ENCODE data around the genes TSPOAP1, SUPT4H1 and MTMR4.

DNA sequence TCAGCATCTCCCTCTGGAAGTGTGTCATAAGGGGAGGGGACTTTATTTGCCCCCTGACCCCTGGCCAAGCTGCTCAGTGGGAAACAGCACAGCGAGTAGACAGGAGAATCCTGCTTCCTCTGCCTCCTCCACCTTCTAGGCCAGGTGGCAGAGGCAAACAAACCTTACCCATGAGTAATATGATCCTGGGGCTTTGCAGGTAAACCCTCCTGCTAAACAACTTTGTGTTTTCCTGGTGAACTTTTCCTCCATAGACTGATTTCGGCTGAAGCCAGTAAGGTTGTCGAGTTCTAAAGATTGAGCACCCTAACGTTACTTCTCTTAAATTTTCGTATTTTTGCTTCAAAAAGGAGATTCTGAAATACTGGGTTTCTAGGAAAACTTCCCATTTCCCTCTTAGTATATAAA is 151.5 kb downstream of the MSI2 start:
- PRO-cap = no peak

GRCh38 chr17:57462985-57463711 is 206.8 kb downstream of the MSI2 start:
- PRO-cap = no peak

- PRO-cap = no peak
Measured at GRCh38 chr17:57523817-57524581, 221.1 kb downstream of the CCDC182 start.

- PRO-cap = no peak
Measured at GRCh38 chr17:57539602-57539876, 205.6 kb downstream of the CCDC182 start.

DNA sequence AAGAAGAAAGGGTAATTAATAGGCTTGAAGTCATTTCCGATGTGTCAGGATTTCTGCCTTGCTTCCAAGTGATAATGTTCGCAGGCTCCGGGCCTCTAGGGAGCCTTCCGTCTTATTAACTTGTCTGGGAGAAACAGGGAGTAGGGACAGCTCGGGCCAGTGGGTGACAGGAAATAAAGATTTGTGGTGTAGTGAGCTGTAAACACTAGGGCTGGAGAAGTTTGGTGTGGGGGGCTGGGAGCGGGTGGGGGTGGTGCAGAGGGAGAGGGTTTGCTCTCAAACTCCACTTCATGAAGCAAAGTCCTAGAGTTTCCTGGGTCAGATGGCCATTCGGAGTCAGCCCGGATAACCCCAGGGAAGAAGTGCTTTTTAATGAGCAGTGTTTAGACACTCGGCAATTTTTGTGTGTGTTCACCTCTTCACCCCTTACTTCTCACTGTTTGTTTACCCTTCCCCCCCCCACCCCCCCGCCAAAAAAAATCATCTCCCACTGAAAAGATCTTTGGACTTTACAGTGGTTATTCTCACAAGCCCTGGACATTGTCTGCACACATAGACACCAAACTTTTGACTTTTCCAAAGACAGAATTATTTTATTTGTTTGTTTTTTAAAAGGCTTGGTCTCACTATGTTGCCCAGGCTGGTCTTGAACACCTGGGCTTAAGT is 196.5 kb downstream of the CCDC182 start:
- PRO-cap = no peak

DNA sequence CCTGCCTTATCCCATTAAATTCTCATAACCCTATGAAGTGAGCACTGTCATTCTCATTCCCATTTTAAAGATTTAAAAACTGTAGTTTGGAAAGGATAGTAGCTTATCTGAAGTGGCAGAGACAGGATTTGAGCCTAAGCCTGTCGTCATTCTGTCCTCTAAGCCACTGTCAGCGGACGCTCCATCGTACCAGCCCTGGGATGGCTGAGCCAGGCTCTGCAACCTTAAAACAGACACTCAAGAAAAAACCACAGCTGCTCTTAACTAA is 82.7 kb downstream of the CCDC182 start:
- PRO-cap = no peak

- PRO-cap = no peak
Measured at GRCh38 chr17:57681890-57682559, 63.1 kb downstream of the CCDC182 start.

DNA sequence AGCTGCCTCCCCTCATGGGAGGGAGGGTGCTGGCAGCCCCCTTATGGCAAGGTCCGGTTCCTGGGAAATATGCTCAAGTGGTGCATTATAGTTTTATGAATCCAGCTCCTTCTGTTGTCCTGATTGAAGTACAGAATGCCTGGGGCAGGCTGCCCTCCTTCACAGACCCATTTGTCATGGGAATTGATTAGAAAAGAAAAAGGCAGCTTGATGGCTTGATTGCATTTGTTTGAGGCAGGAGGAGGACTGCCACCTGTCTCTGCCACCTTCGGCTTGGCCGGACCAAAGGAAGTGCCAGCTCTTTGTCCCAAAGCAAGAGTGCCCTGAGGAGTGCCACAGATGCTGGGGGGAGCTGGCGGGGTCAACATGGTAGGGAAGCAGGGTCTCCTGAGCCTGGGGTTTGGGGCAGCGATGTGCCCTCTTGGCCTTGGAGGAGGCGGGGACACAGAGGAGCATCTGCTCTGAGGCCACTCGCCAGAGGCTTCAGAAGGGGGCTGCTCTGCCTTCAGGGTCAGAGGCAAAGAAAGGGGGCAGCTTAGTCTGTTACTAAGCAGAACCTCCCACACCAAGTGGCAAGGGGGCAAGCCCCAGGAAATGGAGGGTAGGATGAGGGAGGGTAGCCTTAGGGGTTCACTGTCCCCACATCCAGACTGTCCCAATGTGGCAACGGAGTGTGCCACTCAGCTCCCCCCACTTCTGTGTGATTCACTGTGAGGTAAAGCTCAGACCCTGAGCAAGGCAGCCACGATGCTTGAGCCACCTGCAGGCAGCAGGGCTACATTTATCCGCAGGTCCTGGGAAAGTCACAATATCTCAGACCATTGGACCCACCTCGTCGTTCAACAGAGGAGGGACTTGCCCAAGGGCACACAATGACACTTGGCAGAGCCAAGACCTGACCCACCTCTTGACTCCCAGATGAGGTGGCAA is 18.3 kb downstream of the CCDC182 start:
- PRO-cap = no peak

- PRO-cap = no peak
Measured at GRCh38 chr17:57839294-57839927, 10.4 kb downstream of the MRPS23 start.

DNA sequence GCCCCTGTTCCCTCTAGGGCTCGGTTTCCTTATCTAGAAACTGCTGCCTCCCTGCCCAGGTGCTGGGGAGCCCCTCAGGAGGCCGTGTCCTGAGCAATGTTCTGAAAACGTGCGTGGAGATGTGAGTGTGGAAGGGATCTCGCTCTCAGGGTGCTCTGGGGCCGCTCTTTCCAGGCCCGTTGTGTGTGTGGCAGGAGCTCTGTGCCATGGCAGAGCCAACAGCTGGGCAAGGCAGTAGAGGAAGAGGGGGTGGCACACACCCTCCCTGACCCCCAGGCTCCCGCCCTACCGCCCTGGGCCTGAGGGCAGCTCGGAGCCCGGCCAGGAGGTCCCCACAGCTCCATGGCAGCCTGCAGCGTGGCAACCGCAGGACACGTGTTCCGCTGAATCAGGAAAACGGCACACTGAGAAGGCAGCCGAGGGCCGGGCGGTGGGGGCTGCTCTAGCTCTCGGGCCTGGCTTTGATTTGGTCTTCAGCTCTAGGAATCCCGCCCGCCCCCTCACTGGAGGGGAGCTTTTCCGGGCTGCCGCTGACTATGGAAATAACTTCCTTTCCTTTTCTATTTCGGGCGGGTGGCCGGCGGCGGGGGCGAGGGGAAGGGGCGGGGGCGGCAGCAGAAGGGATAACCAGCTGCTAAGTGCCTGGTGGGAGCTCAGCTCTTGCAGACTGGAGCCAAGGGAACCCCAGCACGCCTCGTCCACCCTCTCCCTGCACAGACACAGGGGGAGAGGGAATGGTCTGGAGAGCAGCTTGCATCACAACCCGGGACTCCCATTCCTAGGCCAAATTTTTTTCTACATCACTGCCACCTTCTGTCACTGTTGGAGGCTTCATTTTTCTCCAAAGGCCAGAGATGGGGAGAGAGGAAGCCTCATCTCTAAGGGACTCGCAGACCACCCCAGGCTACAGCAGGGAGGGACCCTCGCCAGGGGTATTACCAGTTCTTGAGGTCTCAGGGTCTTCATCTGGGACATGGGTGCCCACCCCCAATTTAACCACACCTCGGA is 24.7 kb upstream of the MRPS23 start:
- PRO-cap = no peak

- PRO-cap = no peak
Measured at GRCh38 chr17:57875286-57875947, 25.6 kb upstream of the MRPS23 start.

- PRO-cap = no peak
Measured at GRCh38 chr17:57916049-57916789, 39.0 kb downstream of the CUEDC1 start.

DNA sequence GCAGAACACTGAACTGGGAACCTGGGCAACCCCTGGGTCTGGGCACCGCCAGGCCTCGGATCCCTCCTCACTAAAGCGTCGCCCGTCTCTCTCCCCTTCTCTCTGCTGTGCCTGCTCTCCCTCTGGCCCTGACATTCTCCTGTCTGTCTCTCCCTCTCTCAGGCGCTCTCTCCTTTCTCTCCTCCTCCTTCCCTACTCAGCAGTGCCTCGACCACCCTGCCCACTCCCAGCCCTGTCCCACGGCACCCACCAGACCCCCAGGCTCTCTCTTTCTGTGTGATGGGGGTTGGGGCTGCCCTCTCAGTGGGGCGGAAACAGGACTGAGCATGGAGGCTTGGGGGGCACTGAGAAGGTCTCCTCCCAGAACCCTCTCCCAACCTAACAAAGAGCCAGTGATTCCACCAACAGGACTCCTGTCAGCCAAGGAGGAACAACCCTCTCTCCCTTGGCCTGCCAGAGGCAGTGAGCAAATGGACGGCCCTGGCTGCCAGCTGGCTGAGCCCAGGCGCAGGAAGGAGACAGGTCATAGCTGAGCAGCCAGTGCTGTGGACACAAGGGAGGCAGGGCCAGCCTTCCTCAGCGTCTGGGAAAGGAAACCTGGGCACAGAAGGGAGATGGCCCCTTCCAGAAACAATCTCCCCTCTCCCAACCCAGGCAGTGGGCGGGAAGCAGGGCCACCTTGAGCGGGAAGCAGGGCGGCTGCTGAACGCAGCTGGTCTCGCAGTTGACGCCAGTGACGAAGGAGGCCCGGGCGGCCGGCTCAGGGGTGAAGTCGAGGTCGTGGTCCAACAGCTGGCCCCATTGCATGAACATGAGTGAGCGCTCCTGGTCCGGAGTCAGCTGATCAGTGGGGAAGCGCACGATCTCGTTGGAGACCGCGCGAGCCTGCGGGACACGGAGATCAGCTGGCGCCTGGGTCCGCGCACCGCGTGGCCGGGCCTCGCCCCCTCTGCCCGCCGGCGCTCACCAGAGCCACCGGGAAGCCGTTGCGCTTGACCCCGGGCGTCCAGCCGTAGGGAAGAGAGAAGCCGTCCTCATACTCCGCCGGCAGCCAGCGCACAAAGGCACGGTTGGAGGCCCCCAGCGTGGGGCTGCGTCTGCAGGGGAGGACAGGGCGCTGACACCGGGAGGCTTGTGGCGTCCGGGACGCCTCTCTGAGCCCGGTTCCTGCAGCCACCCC is 2.0 kb downstream of the MPO start:
- PRO-cap = no peak

GRCh38 chr17:58328425-58329334 is at the start of gene TSPOAP1:
Gene TSPOAP1 (minus strand): TSS chr17:58328795.
- PRO-cap = no peak

- PRO-cap = no peak
Measured at GRCh38 chr17:58341837-58342548, 10.0 kb downstream of the SUPT4H1 start.

GRCh38 chr17:58352052-58352866 is at the start of gene SUPT4H1:
Gene SUPT4H1 (minus strand): TSS chr17:58352201.
- PRO-cap = no peak

- PRO-cap = no peak
Measured at GRCh38 chr17:58376941-58377829, 25.2 kb upstream of the SUPT4H1 start.

DNA sequence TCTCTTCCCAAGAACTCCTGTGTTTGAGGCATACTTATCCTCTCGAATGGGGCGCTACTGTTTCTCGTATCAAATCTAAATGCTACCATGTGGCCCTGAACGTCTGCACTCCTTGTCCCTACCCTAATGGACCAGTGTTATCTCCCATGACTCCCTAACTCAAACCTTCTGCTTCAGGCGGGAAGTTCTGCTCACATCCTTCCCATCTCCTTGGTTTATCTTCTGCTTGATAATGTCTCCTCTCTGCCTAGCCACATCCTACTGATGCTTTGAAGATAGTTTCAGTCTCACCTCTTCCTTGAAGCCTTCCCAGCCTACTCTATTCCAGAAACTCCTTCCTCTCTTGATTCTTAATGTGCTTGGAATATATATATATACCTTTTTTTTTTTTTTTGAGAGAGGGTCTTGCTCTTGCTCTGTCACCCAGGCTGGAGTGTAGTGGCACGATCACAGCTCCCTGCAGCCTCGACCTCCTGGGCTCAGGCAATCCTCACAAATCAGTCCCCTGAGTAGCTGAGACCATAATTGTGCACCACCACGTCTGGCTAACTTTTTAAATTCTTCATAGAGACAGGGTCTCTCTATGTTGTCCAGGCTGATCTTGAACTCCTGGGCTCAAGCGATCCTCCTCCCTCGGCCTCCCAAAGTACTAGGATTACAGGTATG is 5.3 kb downstream of the MTMR4 start:
- PRO-cap = no peak

DNA sequence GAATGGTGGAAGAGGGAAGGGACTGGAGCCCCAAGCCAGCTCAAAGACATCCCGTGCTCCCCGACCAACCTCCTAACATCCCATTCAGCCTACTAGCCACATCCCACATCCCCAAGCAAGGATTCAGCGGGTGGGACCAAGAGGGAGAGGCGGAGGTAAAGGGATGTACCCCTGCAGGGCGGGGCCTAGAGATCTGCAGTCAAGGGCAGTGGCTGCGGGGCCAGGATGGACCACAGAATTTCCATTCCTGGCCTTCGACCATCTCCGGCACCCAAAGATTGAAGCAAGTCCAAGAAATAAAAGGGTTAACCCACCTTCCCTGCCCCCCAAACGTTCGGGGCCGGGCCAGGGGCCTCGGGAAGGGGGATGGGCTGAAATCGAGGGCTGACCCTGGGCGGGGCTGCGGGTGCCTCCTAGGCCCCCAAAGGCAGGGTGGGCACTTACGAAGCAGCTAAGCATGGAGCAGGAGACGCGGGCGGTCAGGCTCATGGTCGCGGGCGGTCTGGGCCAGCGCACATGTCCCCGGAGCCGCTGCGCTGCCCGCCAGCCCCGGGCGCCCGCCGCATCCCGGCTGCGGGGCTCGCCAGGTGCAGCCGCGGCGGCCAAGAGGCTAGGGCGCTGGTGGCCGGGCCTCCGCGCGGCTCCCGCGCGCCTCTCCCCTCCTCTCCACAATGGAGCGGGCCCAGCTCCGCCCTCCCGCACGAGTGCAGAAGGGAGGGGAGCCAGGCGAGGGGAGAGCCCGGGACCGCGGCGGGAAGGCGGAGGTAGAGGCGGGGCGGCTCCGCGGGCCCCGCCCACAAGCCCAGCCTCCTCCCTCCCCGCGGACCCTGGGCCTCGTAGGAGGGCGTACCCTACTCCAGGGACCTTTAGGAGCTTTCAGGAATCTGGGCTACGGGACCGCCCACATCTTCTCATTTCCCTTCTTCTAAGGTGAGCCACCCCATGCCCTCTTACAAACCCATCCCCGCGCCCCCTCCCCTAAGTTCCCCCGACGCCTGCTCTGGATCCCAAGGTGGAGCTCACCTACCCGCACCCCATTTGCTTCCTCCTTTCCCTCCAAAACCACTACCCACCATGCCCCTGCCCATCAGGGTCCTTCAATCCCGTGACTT is at the start of gene MTMR4:
Gene MTMR4, minus strand, starts transcription at position 720 of the 1,112 bp plus-strand sequence.
- PRO-cap = unidirectional peak, minus-strand start at position 673 of the sequence

GRCh38 chr17:58525160-58526059 is 11.0 kb upstream of the MTMR4 start:
- PRO-cap = no peak

Data from peritoneum (tissue), 1 donor.